ENCODE data around the genes SLC50A1, GON4L and UBQLN4.

DNA sequence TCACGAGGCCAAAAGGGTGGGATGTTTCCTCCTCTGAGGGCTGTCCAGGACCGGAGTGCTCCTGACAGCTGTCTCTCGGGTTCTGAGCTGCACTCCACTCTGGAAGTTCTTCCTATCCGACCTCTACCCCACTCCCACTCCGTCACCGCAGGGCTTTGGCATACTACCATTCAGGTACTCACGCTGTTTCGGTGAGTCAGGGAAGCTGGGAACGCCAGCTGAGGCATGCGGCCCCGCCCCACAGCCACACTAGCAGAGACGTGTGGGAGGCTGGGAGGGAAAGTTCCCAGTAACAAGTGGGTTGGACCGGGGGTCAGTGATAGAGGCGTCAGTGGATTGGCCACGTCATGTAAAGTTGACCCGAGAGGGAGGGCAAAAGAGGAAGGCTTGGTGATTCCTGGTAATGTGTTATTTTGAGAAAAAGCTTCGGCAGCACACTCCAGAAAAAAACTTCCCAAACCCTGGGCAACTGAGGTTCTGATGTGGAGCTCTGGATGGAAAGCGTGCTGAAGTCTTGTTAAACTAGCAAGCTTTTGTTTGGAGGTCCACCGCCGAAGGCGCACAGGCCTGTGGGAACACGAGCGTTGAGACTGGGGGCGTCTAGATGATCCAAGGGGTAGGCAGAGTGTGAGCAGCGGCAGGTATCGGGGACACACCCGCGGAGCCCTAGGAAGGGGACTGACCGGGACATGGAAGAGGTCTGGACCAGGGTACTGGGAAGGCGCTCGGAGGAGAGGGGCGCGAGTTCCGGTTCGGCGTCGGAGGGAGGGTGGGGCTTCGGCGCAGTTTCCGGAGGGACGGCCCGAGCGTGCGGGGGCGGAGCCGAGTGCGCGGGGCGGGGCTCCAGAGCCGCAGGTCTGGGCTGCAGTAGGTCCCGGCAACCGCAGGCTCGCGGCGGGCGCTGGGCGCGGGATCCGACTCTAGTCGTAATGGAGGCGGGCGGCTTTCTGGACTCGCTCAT is at the start of gene SLC50A1:
SLC50A1 (plus strand) TSS at position 870 of the 961 bp plus-strand sequence.
- RAMPAGE, long total RNA, result start-site peak on the plus strand centred at position 363 of the sequence, 108 bp wide, 160 and 60 reads in 2 replicates; start-site peak on the plus strand centred at position 880 of the sequence, 62 bp wide, 509 and 276 reads in 2 replicates
- RRBS, result 2% methylated on average over 20 of the region's 63 CpGs
PRO-cap:
- standard, result bidirectional peak, plus-strand start at position 316 of the sequence, minus-strand start at position 157 of the sequence; bidirectional peak, plus-strand start at position 884 of the sequence, minus-strand start at position 771 of the sequence
- CoPRO, capped RNA only, 2 experiments, result peak in 2 of 2 experiments; most common plus-strand start position 846 of the sequence (in 1); most common minus-strand start position 727 of the sequence (in 2)
- CoPRO, capped and uncapped RNA, 2 experiments, result peak in 2 of 2 experiments; most common plus-strand start position 870 of the sequence (in 2); most common minus-strand start position 702 of the sequence (in 1)
- CoPRO, uncapped RNA only, 2 experiments, result peak in 1 of 2 experiments; most common plus-strand start position 867 of the sequence (in 1); most common minus-strand start position 586 of the sequence (in 1)
CAGE:
- cytosol, long polyA plus RNA, result start-site peak on the plus strand centred at position 361 of the sequence, 101 bp wide, 96 and 104 reads in 2 replicates; start-site peak on the plus strand centred at position 888 of the sequence, 71 bp wide, 1,675 and 1,519 reads in 2 replicates
- long polyA plus RNA, result start-site peak on the plus strand centred at position 884 of the sequence, 79 bp wide, 1,163 and 1,569 reads in 2 replicates
- nucleolus, long total RNA, result no peak
- nucleus, long polyA plus RNA, result start-site peak on the plus strand centred at position 390 of the sequence, 95 bp wide, 22 and 32 reads in 2 replicates; start-site peak on the plus strand centred at position 885 of the sequence, 78 bp wide, 153 and 296 reads in 2 replicates

DNA sequence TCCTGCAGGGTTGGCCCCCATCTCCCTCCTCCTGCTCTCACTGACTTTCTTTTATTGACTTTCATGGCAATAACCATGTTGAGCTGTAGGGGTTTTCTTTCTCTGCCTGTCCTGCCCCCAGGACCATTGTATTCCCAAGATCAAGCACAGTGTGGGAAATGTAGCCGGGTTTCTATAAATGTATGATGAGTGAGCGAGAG is 5.9 kb upstream of the DPM3 start:
- RAMPAGE, long total RNA, result no peak
- RRBS, result no CpG with 5 or more reads among the region's 2 CpGs
PRO-cap:
- standard, result no peak
- CoPRO, capped RNA only, 2 experiments, result no peak in any of the 2 experiments
- CoPRO, capped and uncapped RNA, 2 experiments, result no peak in any of the 2 experiments
- CoPRO, uncapped RNA only, 2 experiments, result no peak in any of the 2 experiments
CAGE:
- cytosol, long polyA plus RNA, result no peak
- long polyA plus RNA, result no peak
- nucleolus, long total RNA, result no peak
- nucleus, long polyA plus RNA, result no peak

GRCh38 chr1:155218707-155219463 is 10.4 kb downstream of the MTX1 start:
- RAMPAGE, long total RNA, result no peak
- RRBS, result no CpG with 5 or more reads among the region's 6 CpGs
PRO-cap:
- standard, result no peak
- CoPRO, capped RNA only, 2 experiments, result no peak in any of the 2 experiments
- CoPRO, capped and uncapped RNA, 2 experiments, result no peak in any of the 2 experiments
- CoPRO, uncapped RNA only, 2 experiments, result no peak in any of the 2 experiments
CAGE:
- cytosol, long polyA plus RNA, result no peak
- long polyA plus RNA, result no peak
- nucleolus, long total RNA, result no peak
- nucleus, long polyA plus RNA, result no peak

GRCh38 chr1:155278095-155279098 is 1.1 kb downstream of the HCN3 start:
- RAMPAGE, long total RNA, result no peak
- RRBS, result 5% methylated on average over 1 of the region's 26 CpGs
PRO-cap:
- standard, result no peak
- CoPRO, capped RNA only, 2 experiments, result no peak in any of the 2 experiments
- CoPRO, capped and uncapped RNA, 2 experiments, result no peak in any of the 2 experiments
- CoPRO, uncapped RNA only, 2 experiments, result no peak in any of the 2 experiments
CAGE:
- cytosol, long polyA plus RNA, result no peak
- long polyA plus RNA, result no peak
- nucleolus, long total RNA, result no peak
- nucleus, long polyA plus RNA, result no peak

- RAMPAGE, long total RNA, result no peak
- RRBS, result no CpG with 5 or more reads among the region's 4 CpGs
PRO-cap:
- standard, result no peak
- CoPRO, capped RNA only, 2 experiments, result no peak in any of the 2 experiments
- CoPRO, capped and uncapped RNA, 2 experiments, result no peak in any of the 2 experiments
- CoPRO, uncapped RNA only, 2 experiments, result no peak in any of the 2 experiments
CAGE:
- cytosol, long polyA plus RNA, result no peak
- long polyA plus RNA, result no peak
- nucleolus, long total RNA, result no peak
- nucleus, long polyA plus RNA, result no peak
These were observed 67.7 kb downstream of the RUSC1 start for GRCh38 chr1:155388348-155388857.

GRCh38 chr1:155563405-155563873 is 836 bp upstream of the ASH1L start:
- RAMPAGE, long total RNA, result no peak
- RRBS, result no CpG with 5 or more reads among the region's 15 CpGs
PRO-cap:
- standard, result no peak
- CoPRO, capped RNA only, 2 experiments, result no peak in any of the 2 experiments
- CoPRO, capped and uncapped RNA, 2 experiments, result no peak in any of the 2 experiments
- CoPRO, uncapped RNA only, 2 experiments, result no peak in any of the 2 experiments
CAGE:
- cytosol, long polyA plus RNA, result no peak
- long polyA plus RNA, result no peak
- nucleolus, long total RNA, result no peak
- nucleus, long polyA plus RNA, result no peak

DNA sequence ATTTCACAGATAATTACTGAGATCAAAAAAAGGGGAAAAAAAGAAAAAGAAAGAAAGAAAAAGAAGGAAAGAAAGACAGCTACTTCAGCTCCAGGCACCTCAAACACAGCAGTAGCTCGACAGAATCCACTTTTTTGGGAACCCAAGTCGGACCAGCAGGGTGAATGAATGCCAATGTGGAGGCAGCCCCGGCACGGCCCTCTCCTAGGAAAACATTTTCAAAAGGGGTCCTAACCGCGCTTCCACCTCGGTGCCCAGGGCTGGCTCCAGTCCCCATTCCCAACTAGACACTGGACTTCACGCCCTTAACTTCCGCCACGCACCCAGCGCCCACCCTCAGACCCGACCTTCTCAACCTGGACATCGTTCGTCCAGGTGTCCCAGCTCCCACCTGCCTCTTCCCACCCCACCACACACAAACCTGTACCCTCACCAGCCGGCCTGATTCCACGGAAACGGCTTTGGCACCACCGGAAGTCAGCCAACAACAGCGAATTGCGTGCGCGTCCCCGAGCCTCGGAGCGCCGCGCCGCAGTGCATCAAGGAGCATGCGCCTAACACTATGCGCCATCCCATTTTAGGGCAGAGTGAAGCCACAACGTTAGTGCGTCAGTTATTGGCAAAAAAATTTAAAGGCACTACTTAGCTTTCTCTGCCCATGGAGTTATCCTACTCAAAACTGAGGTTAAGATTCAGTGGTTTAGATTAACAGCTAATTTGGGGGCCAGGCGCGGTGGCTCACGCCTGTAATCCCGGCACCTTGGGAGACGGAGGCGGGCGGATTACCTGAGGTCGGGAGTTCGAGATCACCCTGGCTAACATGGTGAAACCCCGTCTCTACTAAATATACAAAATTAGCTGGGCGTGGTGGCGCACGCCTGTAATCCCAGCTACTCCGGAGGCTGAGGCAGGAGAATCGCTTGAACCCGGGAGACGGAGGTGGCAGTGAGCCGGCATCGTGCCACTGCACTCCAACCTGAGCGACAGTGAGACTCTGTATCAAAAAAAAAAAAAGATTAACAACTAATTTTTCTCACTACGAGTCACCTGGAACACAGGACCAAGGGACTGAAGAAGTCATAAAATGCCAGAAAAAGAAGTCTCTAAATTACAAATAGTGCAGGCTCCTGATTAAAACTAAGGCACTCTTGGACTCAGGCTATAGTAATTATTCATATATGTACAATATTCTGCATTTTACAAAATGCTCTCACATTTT is at the start of gene GON4L:
GON4L (minus strand) TSS at position 489 of the 1,219 bp plus-strand sequence.
- RAMPAGE, long total RNA, result start-site peak on the minus strand centred at position 472 of the sequence, 59 bp wide, 105 and 92 reads in 2 replicates
- RRBS, result no CpG with 5 or more reads among the region's 53 CpGs
PRO-cap:
- standard, result bidirectional peak, plus-strand start at position 570 of the sequence, minus-strand start at position 497 of the sequence
- CoPRO, capped RNA only, 2 experiments, result peak in 2 of 2 experiments; most common plus-strand start position 570 of the sequence (in 2); most common minus-strand start position 479 of the sequence (in 2)
- CoPRO, capped and uncapped RNA, 2 experiments, result peak in 1 of 2 experiments; most common plus-strand start position 567 of the sequence (in 1); most common minus-strand start position 536 of the sequence (in 1)
- CoPRO, uncapped RNA only, 2 experiments, result no peak in any of the 2 experiments
CAGE:
- cytosol, long polyA plus RNA, result no peak
- long polyA plus RNA, result start-site peak on the minus strand centred at position 462 of the sequence, 27 bp wide, 29 and 79 reads in 2 replicates
- nucleolus, long total RNA, result no peak
- nucleus, long polyA plus RNA, result no peak

DNA sequence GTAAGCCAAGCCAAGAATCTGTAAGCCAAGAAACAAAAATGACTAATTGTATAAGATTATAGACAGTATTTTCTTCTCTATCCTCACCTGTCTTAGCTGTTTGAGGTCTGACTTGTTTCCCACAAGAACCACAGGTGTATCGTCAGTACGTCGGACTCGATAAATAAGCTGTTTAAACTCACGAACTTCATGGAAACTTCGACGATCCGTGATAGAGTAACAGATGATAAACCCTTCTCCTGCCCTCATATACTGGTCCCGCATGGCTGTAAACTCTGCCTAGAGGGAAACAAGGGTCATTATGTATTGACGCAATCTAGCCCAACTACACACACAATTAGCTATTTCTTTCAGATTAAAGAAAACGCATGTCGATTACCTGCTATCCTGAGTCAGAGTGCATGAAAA is 6.9 kb downstream of the RIT1 start:
- RAMPAGE, long total RNA, result no peak
- RRBS, result no CpG with 5 or more reads among the region's 12 CpGs
PRO-cap:
- standard, result no peak
- CoPRO, capped RNA only, 2 experiments, result no peak in any of the 2 experiments
- CoPRO, capped and uncapped RNA, 2 experiments, result no peak in any of the 2 experiments
- CoPRO, uncapped RNA only, 2 experiments, result no peak in any of the 2 experiments
CAGE:
- cytosol, long polyA plus RNA, result no peak
- long polyA plus RNA, result no peak
- nucleolus, long total RNA, result no peak
- nucleus, long polyA plus RNA, result no peak

GRCh38 chr1:155911768-155912452 is 761 bp upstream of the RIT1 start:
- RAMPAGE, long total RNA, result no peak
- RRBS, result no CpG with 5 or more reads among the region's 15 CpGs
PRO-cap:
- standard, result no peak
- CoPRO, capped RNA only, 2 experiments, result peak in 1 of 2 experiments; most common minus-strand start chr1:155911831 (in 1)
- CoPRO, capped and uncapped RNA, 2 experiments, result peak in 1 of 2 experiments; most common plus-strand start chr1:155912189 (in 1); most common minus-strand start chr1:155912137 (in 1)
- CoPRO, uncapped RNA only, 2 experiments, result peak in 2 of 2 experiments; most common plus-strand start chr1:155912088 (in 1); most common minus-strand start chr1:155911908 (in 1)
CAGE:
- cytosol, long polyA plus RNA, result no peak
- long polyA plus RNA, result no peak
- nucleolus, long total RNA, result no peak
- nucleus, long polyA plus RNA, result no peak

DNA sequence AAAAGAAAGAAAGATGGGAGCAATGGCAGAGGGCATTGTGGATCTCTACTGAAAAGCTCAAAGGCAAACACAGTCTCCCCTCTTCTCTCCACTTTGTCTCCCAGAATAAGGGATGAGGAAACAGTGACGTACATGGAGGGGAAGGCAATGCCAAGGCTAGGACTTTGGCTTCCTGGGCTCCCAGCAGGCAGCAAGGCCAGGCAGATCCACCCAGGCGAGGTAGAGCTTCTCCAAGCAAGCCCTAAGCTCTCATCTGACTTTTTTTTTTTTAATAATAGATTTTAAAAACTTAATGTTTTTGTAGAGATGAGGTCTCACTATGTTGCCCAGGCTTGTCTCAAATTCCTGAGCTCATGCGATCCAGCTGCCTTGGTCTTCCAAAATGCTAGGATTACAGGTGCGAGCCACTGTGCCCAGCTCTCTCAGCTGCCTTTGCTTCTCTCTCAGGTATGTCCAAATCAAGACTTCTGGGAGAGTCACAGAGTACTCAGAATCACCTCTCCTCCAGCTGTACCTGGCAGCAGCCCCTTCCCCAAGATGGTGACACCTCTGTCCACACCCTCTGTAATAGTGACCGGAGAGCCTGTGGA is 4.5 kb downstream of the ARHGEF2 start:
- RAMPAGE, long total RNA, result no peak
- RRBS, result no CpG with 5 or more reads among the region's 5 CpGs
PRO-cap:
- standard, result no peak
- CoPRO, capped RNA only, 2 experiments, result no peak in any of the 2 experiments
- CoPRO, capped and uncapped RNA, 2 experiments, result no peak in any of the 2 experiments
- CoPRO, uncapped RNA only, 2 experiments, result peak in 1 of 2 experiments; most common minus-strand start position 278 of the sequence (in 1)
CAGE:
- cytosol, long polyA plus RNA, result no peak
- long polyA plus RNA, result no peak
- nucleolus, long total RNA, result no peak
- nucleus, long polyA plus RNA, result no peak

DNA sequence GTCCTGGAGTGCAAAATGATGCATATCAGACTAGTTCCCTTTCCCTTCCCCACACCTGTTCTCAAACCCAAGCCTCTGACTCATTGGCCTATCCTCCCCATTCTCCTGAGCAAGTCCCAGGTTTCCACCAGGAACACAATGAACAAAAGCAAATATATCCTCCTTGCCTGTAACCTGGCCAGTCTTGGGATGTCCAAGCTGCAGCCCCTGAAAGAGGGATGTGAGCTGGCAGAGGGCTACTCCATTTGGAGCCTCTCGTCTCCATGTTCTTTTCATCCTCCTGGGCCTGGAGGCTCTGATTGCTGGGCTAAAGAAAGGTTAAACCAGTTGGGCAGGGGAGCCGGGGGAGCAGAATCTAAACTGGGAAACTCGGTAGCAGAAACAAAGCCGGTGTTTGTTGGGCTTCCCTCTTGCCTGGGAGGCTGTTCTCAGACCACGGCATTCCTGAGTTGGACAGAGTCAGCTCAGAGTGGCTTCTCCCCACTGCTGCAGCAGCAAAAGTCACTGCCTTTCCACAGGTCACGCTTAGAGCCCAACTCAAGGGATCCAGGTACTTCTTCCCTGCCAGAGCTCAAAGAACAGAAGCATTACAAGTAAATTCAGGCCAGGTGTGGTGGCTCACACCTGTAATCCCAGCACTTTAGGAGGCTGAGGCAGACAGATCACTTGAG is 13.9 kb downstream of the SSR2 start:
- RAMPAGE, long total RNA, result no peak
- RRBS, result no CpG with 5 or more reads among the region's 6 CpGs
PRO-cap:
- standard, result no peak
- CoPRO, capped RNA only, 2 experiments, result no peak in any of the 2 experiments
- CoPRO, capped and uncapped RNA, 2 experiments, result peak in 1 of 2 experiments; most common minus-strand start position 580 of the sequence (in 1)
- CoPRO, uncapped RNA only, 2 experiments, result peak in 2 of 2 experiments; most common minus-strand start position 154 of the sequence (in 2)
CAGE:
- cytosol, long polyA plus RNA, result no peak
- long polyA plus RNA, result no peak
- nucleolus, long total RNA, result no peak
- nucleus, long polyA plus RNA, result no peak

DNA sequence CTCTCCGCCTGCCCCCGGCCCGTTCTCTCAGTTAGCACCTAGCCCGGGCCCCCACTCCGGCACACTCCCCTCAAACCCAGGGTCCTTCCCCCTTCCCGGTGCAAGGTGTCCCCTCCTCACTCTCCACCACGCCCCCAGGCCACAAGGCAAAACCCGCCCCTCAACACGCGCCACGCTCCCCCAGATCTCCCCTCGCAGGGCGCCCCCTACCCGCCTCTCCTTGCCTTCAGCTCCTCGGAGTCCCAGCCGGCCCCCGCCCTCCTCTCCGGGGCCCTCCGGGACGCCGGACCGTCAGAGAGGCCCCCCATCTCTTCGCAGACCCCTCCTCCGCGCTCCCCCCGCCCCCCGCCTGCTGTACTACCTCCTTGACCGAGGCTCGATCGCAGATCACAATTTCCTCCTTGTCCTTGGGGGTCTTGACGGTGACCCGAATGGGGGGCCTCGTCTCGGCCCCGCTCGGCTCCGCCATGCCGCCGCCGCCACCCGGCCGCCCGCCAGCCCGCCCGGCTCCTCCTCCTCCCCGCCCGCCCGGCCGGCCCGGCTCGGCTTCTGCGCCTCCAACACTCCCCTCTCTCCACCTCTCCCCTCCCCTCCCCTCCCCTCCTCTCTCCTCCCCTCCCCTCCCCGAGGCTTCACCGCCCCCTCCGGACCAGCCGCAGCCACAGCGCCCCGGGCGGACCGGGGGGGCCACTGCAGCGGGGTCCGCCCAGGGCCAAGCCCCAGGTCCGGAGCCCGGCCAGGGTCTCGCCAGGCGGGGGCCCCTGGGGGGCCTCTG is at the start of gene UBQLN4:
UBQLN4 (minus strand) TSS at position 566 of the 775 bp plus-strand sequence.
- RAMPAGE, long total RNA, result start-site peak on the minus strand centred at position 487 of the sequence, 19 bp wide, 57 and 85 reads in 2 replicates
- RRBS, result 2% methylated on average over 7 of the region's 66 CpGs
PRO-cap:
- standard, result bidirectional peak, plus-strand start at position 229 of the sequence, minus-strand start at position 67 of the sequence; bidirectional peak, plus-strand start at position 690 of the sequence, minus-strand start at position 582 of the sequence
- CoPRO, capped RNA only, 2 experiments, result peak in 2 of 2 experiments; most common plus-strand start position 690 of the sequence (in 2); most common minus-strand start position 551 of the sequence (in 2)
- CoPRO, capped and uncapped RNA, 2 experiments, result peak in 1 of 2 experiments; most common plus-strand start position 690 of the sequence (in 1); most common minus-strand start position 551 of the sequence (in 1)
- CoPRO, uncapped RNA only, 2 experiments, result peak in 2 of 2 experiments; most common plus-strand start position 690 of the sequence (in 1); most common minus-strand start position 553 of the sequence (in 1)
CAGE:
- cytosol, long polyA plus RNA, result start-site peak on the minus strand centred at position 579 of the sequence, 25 bp wide, 62 and 24 reads in 2 replicates
- long polyA plus RNA, result start-site peak on the minus strand centred at position 562 of the sequence, 73 bp wide, 27 and 44 reads in 2 replicates
- nucleolus, long total RNA, result no peak
- nucleus, long polyA plus RNA, result no peak

- RAMPAGE, long total RNA, result no peak
- RRBS, result 29% methylated on average over 4 of the region's 47 CpGs
PRO-cap:
- standard, result unidirectional peak, plus-strand start at chr1:156081321; bidirectional peak, plus-strand start at chr1:156081863, minus-strand start at chr1:156081637
- CoPRO, capped RNA only, 2 experiments, result no peak in any of the 2 experiments
- CoPRO, capped and uncapped RNA, 2 experiments, result no peak in any of the 2 experiments
- CoPRO, uncapped RNA only, 2 experiments, result no peak in any of the 2 experiments
CAGE:
- cytosol, long polyA plus RNA, result no peak
- long polyA plus RNA, result no peak
- nucleolus, long total RNA, result no peak
- nucleus, long polyA plus RNA, result no peak
These were observed 997 bp downstream of the MEX3A start for GRCh38 chr1:156081149-156081786.

DNA sequence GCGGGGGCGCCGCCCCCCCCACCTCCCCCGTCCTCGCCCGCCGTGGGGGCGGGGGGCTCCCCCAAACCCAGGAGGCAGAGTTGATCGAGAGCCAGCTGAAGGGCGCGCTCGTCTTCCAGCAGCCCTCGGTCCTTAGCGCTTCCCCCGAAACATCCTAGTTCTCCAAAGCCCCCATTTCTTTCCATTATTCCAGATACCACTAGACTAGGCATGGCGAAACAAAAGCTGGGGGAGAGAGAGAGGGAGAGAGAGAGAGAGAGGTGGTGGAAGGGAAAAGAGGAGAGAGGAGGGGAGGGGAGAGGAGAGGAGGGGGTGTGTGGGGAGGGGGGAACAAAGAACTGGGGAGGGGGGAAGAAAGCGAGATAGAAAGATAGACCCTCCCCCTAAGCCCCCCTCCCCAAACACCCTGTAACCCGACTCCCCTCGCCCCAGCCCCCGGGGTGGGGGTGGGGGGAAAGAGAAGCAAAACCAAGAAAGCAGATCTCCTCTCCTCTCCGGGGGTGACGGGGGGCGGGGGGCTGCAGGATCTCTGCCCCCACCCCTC is 406 bp downstream of the MEX3A start:
- RAMPAGE, long total RNA, result no peak
- RRBS, result no CpG with 5 or more reads among the region's 23 CpGs
PRO-cap:
- standard, result bidirectional peak, plus-strand start at position 77 of the sequence, minus-strand start outside the sequence
- CoPRO, capped RNA only, 2 experiments, result no peak in any of the 2 experiments
- CoPRO, capped and uncapped RNA, 2 experiments, result no peak in any of the 2 experiments
- CoPRO, uncapped RNA only, 2 experiments, result no peak in any of the 2 experiments
CAGE:
- cytosol, long polyA plus RNA, result no peak
- long polyA plus RNA, result no peak
- nucleolus, long total RNA, result no peak
- nucleus, long polyA plus RNA, result no peak

DNA sequence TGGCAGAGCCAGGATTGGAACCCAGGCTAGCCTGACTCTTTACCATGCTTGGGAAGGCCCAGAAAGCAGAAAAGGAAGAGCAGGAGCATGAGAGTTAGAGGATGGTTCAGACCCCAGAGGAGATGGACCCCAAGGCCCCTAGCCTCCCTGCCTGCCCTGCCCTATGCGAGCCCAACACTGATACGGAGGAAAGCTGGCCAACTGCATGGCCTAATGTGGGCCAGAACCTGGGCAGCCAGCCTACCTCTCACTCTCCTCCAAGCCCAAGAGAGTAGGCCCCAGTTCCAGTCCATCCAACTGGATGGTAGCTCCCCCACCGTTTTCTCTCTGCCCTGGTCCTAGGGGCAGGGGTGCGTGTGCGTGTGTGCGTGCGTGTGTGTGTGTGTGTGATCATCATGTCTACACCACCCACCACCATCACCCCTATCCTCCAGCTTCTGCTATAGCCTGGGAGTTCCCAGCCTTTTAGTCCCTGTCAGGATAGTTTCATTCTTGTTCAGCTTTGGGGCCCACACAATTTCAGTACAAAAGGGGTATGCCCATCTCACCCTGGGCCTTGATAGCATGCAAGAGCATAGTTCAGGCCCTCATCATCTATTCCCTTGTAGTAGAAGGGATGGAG is 15.4 kb upstream of the MEX3A start:
- RAMPAGE, long total RNA, result no peak
- RRBS, result no CpG with 5 or more reads among the region's 7 CpGs
PRO-cap:
- standard, result no peak
- CoPRO, capped RNA only, 2 experiments, result no peak in any of the 2 experiments
- CoPRO, capped and uncapped RNA, 2 experiments, result no peak in any of the 2 experiments
- CoPRO, uncapped RNA only, 2 experiments, result no peak in any of the 2 experiments
CAGE:
- cytosol, long polyA plus RNA, result no peak
- long polyA plus RNA, result no peak
- nucleolus, long total RNA, result no peak
- nucleus, long polyA plus RNA, result no peak

- RAMPAGE, long total RNA, result no peak
- RRBS, result no CpG with 5 or more reads among the region's 20 CpGs
PRO-cap:
- standard, result no peak
- CoPRO, capped RNA only, 2 experiments, result no peak in any of the 2 experiments
- CoPRO, capped and uncapped RNA, 2 experiments, result no peak in any of the 2 experiments
- CoPRO, uncapped RNA only, 2 experiments, result no peak in any of the 2 experiments
CAGE:
- cytosol, long polyA plus RNA, result no peak
- long polyA plus RNA, result no peak
- nucleolus, long total RNA, result no peak
- nucleus, long polyA plus RNA, result no peak
These were observed 10.6 kb upstream of the LMNA start for GRCh38 chr1:156103474-156104692.

DNA sequence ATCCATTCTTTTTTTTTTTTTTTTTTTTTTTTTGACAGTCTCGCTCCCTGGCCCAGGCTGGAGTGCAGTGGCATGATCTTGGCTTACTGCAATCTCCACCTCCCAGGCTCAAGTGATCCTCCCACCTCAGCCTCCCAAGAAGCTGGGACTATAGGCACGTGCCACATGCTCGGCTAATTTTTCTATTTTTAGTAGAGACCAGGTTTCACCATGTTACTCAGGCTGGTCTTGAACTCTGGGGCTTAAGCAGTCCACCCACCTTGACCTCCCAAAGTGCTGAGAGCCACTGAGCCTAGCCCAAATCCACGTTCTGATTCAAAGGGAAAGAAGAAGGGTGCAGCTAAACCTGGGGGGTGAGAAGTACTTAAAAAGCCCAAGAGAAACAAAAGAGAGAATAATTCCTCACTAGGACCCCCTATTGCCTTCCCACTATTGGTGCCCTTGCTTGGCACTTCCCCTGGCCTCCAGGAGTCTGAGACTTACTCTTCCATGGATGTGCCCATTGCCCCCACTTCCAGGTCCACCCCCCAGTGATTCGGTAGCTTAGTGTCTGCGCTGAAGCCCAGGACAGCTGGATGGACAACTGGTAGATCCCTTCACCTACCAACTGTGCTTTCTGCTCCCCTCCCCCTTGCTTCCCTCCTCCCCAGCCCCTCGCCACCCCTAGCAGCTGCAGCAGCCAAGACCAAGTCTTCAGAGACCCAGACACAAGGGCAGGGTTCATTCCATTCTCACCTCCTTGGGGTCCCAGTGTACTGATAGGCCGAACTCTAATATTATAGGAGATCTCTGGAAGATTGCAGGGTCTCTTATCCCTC is 6.7 kb downstream of the LMNA start:
- RAMPAGE, long total RNA, result no peak
- RRBS, result no CpG with 5 or more reads among the region's 8 CpGs
PRO-cap:
- standard, result no peak
- CoPRO, capped RNA only, 2 experiments, result no peak in any of the 2 experiments
- CoPRO, capped and uncapped RNA, 2 experiments, result no peak in any of the 2 experiments
- CoPRO, uncapped RNA only, 2 experiments, result no peak in any of the 2 experiments
CAGE:
- cytosol, long polyA plus RNA, result no peak
- long polyA plus RNA, result no peak
- nucleolus, long total RNA, result no peak
- nucleus, long polyA plus RNA, result no peak